Vein endothelial cell (primary cell): ENCODE measurements around a stretch of chr4.

DNA sequence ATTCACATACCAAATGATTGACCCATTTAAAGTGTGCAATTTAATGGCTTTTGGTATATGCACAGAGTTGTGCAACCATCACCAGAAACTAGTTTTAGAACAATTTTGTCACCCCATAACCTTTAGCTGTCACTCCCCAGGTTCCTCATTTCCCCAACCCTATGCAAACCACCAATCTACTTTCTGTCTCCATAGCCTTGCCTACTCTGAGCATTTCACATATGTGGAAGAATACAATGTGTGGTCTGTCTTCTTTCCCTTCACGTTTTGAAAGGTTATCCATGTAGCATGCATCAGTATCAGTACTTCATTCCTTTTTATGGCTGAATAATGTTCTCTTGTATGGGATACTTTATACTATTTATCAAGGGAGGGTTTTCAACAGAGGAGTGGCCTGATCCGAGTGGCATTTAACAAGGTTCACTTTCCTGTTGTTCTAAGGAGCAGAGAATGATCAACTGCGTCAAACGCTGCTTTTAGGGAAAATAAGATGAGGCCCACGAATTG, 1.3 kb upstream of the SMAD1 start:
- CAGE, long polyA plus RNA = no peak

DNA sequence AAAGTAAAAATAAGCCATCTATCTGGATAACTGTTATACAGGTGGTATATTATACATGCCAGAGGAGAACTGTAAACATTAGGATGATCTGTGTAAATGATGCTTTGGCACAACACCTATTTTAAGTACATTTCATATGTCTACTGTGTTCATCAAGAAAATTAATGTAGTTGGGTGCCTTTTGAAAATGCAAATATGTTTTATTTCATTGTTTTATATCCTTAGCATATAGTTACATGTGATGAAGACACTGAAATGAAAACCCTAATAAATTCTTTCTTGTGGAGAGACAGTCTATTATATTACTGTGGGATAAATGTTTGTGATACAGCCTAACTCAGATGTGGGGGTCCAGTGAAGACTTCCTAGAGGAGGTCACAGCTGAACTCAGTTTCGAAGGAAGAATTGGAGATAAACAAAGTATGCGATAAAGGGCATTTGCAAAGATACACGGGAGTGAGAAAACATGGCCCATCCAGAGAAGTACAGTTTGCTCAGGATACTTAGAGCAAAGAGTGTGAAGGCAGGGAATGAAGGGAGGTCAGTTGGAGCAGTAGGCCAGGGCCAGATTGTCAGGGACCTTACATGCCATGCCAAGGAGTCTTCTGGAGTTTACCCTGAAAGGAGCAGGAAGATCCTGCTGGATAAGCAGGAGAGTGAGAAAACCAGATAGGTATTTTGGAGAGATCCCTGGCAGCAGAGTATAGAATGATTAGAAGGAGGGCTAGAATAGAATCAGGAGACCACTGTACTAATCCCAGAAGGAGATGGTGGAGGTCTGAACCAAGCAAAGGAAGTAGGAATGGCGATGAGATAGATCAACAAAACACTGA, 27.4 kb downstream of the MMAA start:
- CAGE, long polyA plus RNA = no peak

DNA sequence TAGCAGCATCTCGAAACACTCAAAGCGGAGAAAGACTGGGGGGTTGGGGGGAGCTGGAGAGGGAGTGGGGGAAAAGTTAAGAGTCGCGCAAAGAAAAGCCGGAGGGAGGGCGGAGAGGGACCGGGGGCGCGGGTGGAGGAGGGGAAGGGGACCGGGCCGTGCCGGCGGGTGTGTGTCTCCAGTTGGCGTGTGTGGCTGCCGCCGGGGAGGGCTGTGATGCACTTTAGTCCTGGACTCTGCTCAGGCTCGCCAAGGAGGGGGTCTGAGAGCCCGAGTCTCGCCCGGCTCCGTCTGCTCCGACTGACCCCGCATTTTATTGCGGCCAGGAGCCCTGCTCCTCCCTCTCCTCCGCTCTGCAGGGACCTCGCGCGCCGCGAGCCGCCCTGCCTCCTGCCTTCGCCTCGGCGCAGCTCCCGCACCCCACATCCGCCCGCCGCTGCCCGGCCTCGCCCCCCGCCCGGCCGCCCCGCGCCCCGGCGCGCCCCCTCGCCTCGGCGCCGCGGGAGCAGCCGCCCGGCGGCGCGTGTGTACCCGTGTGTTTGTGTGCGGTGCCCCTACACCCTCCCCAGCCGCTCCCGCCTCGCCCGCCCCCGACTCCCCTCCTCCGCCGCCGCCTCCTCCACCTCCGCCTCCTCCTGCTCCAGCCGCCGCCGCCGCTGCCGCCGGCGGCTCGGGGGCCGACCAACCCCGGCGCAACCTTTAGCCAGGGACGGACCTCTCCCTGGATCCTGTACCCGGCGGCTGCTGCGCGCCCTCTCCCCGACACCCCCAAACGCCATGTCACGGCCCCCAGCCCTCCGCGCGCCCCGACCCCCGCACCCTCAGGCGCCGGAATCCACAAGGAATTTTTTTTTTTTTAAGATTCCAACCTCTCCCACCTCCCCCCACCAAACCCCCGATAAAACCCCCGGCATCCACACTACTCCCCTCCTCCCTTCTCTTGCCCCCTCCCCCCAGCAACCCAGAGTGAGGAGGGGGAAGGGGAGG, 1.2 kb downstream of the ZNF827 start:
- CAGE, long polyA plus RNA = no peak

- CAGE, long polyA plus RNA = no peak
These were observed 94.5 kb upstream of the ZNF827 start for GRCh38 chr4:146033000-146033735.

- CAGE, long polyA plus RNA = no peak
These were observed 116.5 kb upstream of the LSM6 start for GRCh38 chr4:146058908-146059530.

DNA sequence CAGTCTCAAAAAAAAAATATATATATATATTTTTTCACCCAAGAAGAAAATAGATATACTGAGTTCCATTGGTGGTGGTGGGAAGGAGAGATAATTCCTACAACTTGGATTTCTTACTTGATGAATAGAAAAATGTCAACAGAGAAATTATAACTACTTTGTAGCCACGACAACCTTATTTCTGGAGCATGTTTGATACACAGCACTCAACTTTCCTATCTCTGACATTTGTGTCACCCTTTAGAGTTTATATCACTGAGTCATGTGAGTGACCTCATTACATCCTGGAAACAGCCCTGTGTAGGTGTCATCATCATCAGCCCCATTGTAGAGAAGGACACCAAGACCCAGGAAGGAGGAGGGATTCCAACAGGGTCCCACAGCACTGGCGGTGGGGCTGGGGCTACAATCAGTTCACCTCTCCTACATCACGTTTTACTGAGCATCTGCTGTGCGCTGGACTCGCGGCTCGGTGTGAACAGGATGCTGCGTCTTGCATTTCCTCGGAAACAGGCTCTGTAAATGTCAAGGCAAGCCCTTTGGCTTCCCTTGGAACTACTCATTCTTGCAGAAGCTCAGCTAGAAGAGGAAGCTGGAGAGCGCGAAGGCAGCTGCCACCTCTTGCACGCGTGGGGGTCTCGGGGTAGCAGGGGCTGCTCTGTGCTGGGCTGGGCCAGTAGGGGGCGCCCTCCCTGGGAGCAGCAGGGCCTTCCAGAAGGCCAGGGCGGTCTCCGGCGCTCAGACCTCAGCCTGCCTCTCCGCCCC, 28.8 kb downstream of the REELD1 start:
- CAGE, long polyA plus RNA = no peak

GRCh38 chr4:147096759-147097162, 151.1 kb upstream of the TTC29 start:
- CAGE, long polyA plus RNA = no peak

GRCh38 chr4:147362767-147363581, 117.9 kb upstream of the EDNRA start:
- CAGE, long polyA plus RNA = no peak

DNA sequence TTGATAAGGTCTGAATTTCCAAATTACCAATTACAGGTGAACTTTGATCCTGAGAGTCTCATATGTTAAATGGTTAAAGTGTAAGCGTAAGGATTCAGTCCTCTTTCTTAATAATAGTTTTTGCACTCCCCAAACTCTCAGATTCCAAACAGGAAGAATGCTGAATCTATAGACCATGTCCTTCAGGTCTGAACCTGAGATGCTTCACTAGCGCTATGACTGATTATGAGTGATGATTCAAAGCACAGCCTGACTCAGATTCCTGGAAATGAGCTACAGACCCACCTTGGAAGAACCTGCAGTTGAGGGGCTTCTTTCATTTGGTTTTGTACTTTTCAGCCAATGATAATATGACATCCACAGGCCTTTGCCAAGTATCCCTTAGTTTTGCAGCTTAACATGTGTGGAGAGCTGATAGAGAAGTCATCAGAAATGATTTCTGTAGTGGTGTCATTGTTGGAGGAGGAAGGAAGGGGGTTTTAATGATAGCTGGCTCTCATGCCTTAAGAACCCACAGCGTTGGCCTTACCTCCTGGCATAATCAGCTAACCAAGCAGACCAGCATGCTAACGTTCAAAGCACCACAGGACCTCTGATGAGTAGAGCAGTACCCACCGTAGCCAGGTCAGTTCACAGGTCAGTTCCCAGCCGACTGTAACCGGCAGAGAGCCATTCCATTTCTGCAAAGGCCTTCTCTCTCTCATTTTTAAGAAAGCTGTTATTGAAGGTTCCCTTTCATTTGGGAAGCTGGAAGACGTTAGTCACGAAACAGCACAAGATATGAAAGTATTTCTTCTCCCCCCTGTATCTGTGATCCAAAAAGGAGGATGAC, 1.6 kb downstream of the EDNRA start:
- CAGE, long polyA plus RNA = no peak

DNA sequence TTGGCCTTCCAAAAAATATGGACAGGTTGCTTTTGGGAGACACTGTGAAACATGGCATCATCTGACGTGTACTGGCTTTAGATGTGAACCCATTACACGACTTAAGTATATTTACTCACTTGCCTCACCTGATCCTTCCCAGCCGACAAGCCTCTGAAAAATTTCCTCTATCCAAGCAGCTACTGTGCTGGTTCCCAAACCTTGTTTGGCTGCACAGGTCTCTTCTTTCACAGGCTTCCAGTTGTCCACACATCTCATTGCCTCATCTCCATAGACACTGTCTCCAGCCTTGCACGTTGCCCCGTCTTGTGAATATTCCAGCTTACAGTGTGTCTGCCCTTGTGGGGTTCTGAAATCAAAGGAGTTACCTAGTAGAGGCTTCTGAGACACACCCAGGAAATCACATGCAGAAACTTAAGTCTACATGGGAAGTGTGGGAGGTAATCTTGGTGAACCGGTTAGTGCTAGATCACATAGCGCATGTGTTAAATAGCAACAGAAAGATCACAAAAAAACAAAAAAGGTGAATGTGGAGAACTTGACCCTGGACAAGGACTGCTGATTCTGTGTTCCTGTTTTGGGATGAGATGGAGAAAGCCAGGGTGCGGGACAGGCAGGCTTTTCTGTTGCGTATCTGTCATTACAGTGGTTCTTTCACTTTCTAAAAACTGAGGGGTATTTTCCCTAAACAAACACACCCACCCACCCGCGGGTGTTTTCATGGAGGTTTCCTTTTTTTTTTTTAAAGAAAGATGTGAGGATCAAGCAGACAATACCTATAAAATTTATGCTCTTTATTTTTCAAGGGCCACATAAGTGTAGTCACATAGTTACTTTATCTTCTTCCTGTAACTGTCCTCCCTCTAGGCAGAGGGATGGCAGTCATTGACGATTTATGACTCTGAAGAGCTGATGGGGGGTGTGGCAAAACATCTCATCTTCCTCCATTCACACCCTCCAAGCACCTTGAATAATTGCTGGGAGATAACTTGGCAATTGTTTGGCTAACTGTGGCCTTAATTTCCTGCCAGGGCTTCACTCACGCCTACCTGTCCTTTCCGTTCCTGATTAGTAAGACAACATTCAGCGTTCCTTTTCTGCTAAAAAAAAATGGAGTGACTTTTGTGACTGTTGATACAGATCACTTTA, 328.9 kb downstream of the ARHGAP10 start:
- CAGE, long polyA plus RNA = no peak

DNA sequence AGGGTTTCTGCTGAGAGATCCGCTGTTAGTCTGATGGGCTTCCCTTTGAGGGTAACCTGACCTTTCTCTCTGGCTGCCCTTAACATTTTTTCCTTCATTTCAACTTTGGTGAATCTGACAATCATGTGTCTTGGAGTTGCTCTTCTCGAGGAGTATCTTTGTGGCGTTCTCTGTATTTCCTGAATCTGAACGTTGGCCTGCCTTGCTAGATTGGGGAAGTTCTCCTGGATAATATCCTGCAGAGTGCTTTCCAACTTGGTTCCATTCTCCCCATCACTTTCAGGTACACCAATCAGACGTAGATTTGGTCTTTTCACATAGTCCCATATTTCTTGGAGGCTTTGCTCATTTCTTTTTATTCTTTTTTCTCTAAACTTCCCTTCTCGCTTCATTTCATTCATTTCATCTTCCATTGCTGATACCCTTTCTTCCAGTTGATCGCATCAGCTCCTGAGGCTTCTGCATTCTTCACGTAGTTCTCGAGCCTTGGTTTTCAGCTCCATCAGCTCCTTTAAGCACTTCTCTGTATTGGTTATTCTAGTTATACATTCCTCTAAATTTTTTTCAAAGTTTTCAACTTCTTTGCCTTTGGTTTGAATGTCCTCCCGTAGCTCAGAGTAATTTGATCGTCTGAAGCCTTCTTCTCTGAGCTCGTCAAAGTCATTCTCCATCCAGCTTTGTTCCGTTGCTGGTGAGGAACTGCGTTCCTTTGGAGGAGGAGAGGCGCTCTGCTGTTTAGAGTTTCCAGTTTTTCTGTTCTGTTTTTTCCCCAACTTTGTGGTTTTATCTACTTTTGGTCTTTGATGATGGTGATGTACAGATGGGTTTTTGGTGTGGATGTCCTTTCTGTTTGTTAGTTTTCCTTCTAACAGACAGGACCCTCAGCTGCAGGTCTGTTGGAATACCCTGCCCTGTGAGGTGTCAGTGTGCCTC, 119.7 kb downstream of the NR3C2 start:
- CAGE, long polyA plus RNA = no peak

DNA sequence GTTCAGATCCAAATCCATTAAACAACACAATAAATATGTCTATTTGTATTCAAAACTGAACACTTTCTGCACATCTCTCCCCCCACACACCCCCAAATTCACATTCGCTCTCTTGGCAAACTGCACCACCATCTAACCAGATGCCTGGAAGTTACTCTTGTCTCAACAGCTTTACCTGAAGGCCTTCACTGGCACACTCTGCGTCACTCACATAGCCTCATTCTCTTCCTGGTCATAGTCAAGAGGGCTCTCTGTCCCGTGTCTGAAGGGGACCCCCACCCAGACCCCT, 3.0 kb downstream of the NR3C2 start:
- CAGE, long polyA plus RNA = no peak

DNA sequence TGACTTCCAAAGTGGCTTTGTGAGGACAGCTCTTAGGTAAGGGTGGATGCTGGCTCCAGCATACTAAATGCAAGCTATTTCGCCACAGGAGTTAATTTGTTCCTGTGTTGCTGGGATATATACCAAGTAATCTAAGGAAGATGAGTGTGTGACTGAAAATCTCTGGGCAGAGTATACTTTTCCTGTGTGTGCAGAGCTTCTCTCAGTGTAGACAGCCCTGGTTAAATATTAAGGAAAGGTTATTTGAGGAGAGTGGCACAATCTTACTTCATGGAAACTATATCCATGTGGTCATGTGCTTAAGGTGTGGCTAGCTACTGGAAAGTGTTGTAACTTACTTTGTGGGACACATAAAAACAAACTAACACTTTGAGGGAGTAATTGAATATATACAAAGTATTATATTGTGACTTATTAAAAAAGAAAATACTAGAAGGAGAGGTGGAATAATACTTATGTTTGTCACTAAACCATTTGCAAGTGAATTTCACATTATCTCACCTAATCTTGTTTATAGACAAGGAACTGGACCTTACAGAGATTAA, 408.1 kb upstream of the NR3C2 start:
- CAGE, long polyA plus RNA = no peak

DNA sequence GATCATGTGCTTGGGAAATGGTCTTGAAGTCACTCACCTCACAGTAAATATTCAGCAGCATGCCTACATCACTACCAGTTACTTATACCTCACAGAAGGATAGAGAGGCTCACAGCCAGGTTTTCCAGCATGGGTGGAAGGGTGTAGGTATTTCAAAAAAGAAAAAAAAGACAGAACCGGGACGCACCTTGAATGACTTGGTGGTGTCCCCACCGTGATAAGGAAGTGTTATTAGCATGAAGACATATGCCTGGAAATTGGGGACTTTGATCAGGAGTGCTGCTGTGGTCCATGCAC, 633.6 kb downstream of the IQCM start:
- CAGE, long polyA plus RNA = no peak

- CAGE, long polyA plus RNA = no peak
These were observed 19.9 kb upstream of the MAB21L2 start for GRCh38 chr4:150561988-150562471.

- CAGE, long polyA plus RNA = no peak
These were observed 140.8 kb downstream of the LRBA start for GRCh38 chr4:150874126-150874867.

- CAGE, long polyA plus RNA = no peak
These were observed 81.1 kb upstream of the PRSS48 start for GRCh38 chr4:151195746-151196332.

DNA sequence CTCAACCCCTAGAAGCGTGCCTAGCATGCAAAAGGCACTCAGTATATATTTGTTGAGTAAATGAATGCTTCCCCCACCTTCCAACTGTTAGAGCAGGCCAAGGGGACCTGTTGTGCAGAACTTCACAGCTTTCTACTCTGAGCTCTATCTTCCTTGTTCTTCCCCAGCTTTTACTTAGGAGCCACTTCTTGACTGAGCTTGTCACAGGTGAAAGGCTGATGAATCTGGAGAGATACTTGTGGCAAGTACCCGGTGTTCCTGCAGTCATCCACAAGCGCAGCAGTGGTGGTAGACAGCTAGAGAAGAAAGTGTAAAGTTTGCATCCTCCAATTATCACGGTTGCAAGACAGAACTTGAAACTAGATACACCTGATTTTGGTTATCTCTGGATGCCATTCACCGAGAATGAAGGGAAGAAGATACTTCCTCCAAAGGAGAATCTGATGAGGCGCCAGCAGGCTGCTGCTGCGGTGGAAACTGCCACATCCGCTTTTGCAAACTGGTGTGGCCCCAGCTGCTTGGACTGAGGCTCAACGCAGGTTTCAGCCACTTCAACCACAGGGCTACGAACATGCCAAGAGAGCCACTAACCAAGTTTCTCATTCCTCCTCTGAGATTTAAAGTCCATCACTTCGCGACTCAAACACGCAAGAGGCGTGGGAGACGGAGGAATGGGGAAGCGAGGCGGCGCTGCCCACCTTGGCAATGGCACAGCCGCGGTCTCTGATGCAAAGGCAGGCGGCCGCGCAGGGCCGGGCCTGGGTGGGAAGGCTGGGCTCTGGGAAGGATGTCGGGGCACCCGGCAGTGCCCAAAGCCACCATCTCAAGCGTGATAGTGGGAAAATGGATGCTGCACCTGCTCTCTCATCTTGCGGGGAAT, 1.3 kb upstream of the FHIP1A start:
- CAGE, long polyA plus RNA = no peak

GRCh38 chr4:151409968-151410435, 1.0 kb downstream of the FHIP1A start:
- CAGE, long polyA plus RNA = no peak

DNA sequence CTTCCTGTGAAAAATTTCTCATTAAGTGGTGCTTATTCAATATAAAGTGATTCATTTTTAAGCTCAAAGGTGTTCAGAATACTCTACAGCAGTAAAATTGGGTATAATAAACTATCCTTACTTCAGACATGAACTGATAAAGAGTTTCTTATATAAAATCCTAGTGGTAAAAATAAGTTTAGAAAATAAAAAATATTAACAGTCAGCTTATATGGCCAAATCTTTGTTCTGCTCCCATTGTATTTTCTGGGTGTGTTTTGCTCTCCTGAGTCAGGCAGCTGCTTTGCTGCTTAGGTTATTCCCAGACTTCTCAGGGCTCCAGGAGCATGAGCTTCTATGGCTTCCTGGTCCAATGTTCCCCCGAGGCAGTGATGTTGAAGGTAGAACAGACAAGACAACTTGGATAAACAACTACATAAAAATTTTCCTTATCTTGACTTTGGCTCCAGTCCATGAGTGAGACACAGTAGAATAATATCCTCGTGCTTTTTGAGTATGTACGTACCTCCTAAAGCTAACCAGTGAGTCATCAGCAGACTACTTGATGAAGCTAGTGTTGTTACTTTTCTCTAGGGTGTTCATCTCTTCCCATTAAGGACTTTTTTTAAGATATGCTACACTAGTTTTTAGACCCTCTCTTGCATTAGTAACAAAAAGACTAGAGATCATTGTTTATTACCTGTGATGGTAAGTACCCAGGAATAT, 131.7 kb downstream of the FHIP1A start:
- CAGE, long polyA plus RNA = no peak